Ovary (tissue), 7 donors: ENCODE results near the gene SIKE1.

- PRO-cap, 7 experiments, result no peak in any of the 7 experiments
- RAMPAGE, long total RNA, 2 experiments, result no peak in any of the 2 experiments
These were observed 135.9 kb downstream of the MAGI3 start for GRCh38 chr1:113526082-113526680.

GRCh38 chr1:113683240-113683954 lies 75.9 kb downstream of the PHTF1 start:
- PRO-cap, 7 experiments, result no peak in any of the 7 experiments
- RAMPAGE, long total RNA, 2 experiments, result no peak in any of the 2 experiments

GRCh38 chr1:113794348-113795072 lies 17.8 kb downstream of the RSBN1 start:
- PRO-cap, 7 experiments, result no peak in any of the 7 experiments
- RAMPAGE, long total RNA, 2 experiments, result no peak in any of the 2 experiments

DNA sequence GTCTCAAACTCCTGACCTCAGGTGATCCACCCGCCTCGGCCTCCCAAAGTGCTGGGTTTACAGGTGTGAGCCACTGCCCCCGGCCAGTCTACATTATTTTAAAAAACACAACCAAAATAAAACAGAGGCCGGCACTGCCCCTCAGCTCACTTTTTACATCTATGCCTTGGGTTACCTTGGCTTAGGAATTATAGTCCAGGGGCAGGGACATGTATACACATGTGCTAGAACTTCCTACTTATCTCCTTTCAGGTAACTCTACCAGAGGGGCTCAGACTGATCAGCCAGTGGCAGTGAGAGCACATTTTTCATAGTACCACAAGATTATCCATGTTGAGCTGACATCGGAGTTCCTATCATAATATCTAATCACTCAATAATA lies 17.8 kb downstream of the BCL2L15 start:
- PRO-cap, 7 experiments, result no peak in any of the 7 experiments
- RAMPAGE, long total RNA, 2 experiments, result no peak in any of the 2 experiments

DNA sequence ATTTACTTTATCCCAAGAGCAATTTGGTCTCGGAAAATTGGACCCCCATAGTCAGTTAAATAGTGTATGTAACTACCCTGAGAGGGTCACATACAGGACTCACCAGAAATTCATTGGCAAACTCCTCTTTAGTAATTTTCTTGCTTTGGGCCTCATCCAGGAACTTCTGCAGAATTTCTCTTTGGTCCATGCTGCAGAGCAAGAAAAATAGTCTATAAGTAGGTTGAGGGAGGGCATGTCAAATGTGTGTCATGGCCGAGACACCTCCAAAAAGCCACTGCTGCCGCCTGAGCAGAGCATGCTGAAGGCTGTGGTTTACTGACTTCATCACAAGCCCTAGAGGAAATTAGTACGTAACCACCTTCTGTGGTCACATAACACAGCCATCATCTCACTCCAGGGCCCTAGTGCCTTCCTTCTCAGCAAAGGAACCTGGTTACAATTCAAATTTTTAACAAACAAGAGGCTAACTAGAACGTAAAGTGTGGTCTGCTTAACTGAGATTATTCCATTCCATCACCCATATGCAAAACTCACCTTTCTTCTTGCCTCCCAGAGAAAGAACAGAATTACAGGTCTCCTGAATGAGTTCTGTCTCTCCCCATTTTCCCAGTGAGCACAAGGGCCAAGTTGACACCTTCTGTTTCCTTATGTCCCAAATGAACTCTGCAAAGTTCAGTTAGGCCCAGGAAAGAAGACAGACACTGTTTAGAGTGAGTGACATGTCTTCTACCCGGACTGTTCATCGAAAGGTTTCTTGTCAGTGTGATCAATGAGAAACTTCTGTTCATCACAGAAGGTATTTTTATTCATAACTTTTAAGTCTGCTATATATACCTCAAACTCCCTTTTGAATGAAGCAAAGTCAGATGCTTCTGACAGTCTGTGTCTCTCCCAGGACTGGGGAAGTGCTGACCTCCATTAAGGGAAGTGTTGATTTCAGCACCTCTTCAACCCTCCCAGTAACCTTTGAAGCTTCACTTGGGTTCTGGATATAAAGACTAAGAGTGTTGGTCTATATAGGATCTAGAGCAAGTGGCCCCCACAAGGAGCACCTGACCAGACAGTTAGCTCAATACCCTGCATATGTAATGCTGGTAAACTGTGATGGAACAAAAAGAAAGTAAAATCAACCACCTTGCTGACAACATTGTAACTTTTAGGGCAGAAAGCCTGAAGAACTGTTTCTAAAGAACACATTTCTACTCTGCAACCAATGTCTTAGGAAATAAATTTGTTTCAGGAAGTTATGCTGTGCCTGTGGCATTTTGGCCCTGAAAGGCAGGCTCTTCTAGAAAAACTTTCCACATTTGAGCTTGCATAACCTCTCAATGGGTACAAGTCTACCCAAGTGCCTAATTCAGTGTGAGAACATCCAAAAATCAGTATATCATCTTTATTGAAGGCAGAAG lies 15.4 kb downstream of the BCL2L15 start:
- PRO-cap, 7 experiments, result peak in 5 of 7 experiments; most common minus-strand start position 279 of the sequence (in 5)
- RAMPAGE, long total RNA, 2 experiments, result start-site peak on the minus strand in 1 of 2 experiments, centred at position 262 of the sequence, 11 reads per replicate

DNA sequence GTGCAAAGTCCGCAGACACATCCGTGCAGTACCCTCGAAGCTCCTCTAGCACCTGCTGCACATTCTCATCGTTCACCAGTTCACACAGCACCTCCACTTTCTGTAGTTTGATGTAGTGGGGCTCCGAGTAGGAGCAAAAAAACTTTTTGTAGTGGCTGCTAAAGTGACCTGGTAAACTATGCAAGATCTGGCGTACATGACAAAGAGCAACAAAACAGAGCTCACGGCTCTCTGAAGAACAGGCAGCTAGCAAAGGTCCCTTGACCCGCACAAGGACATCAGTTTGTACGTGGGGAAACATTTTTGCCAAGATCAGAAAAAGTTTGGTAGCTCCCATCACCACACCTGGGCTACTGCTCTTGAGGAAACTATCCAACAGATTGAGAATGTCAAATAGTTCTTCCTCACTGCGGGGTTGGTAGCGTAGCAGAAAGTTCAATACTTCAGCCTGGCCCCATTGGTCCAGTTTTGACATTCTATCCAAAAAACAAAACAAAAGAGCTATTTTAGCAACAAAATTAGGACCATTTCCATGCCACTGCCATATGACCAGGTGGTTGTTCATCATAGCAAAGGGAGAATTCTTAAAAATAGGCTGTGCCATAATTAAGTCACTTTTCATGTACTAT lies 4.6 kb downstream of the AP4B1 start:
- PRO-cap, 7 experiments, result no peak in any of the 7 experiments
- RAMPAGE, long total RNA, 2 experiments, result no peak in any of the 2 experiments

GRCh38 chr1:113930815-113931226 lies 1.7 kb downstream of the HIPK1 start:
- PRO-cap, 7 experiments, result no peak in any of the 7 experiments
- RAMPAGE, long total RNA, 2 experiments, result no peak in any of the 2 experiments

DNA sequence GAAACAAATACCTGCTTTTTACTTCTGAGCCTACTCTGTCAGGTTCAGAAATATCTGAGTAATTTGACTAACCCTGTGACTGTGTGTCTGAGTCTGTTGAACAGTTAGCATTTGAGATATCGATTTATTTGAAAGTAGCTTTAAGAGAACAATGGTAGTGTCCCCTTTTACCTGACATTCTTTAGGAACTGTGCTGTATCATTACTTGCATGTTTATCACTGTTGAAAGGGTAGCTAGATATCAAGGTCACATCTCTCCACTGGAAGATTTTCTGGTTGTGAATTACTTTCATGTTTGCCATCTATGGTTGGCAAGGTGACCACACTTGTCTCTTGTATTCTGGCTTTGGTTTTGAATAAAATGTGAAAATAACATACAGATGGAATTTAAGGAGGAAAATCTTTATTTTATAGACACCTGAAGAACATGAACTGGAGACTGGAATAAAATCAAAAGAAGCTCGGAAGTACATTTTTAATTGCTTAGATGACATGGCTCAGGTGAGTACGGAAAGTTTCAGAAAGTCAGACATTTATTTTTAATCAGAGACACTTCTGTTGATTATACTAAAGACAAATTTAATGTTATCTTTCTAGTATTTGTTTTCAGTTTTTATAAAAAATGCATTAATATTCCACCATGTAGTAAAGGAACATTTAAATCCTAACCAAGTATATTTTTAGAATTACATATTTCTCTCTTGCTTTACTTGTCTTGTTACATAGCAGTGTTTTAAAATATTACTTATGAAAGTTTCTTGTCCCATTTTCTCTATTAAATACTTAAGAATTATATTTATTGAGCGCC lies 23.9 kb upstream of the OLFML3 start:
- PRO-cap, 7 experiments, result no peak in any of the 7 experiments
- RAMPAGE, long total RNA, 2 experiments, result no peak in any of the 2 experiments

- PRO-cap, 7 experiments, result no peak in any of the 7 experiments
- RAMPAGE, long total RNA, 2 experiments, result no peak in any of the 2 experiments
These were observed 9.2 kb upstream of the OLFML3 start for GRCh38 chr1:113969766-113970689.

DNA sequence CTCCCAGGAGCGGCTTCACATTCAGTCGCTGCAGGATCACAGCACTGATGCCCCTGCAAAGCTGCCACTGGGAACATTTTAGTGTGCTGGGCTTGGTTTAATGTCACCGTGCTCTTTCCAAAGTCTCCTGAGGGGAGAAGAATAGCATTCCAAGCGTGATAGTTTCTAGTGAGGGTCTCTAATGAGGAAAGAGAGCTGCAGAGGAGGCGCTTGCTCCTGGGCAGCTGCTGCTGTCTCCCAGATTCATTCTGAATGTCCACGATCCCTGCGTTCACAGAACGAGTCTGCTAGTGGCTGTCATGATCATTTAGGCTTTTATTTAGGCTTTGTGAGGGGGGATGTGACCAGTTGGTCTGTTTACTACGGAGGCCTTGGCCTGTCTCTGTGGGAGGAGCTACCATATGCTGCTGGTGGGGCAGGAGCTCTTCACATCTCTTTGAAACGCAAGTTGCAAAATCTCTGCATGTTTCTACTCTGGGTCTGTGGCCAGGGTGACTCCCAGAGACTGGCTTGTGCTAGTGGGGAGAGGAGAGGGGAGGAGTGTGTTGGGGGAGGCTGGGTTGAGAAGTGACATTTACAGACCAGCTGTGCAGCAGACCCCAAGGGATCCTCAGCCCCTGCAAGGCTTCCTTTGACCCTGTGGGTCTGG lies 23.4 kb downstream of the OLFML3 start:
- PRO-cap, 7 experiments, result no peak in any of the 7 experiments
- RAMPAGE, long total RNA, 2 experiments, result no peak in any of the 2 experiments

- PRO-cap, 7 experiments, result no peak in any of the 7 experiments
- RAMPAGE, long total RNA, 2 experiments, result no peak in any of the 2 experiments
These were observed 46.8 kb downstream of the TRIM33 start for GRCh38 chr1:114464210-114464546.

- PRO-cap, 7 experiments, result no peak in any of the 7 experiments
- RAMPAGE, long total RNA, 2 experiments, result no peak in any of the 2 experiments
These were observed 16.1 kb downstream of the BCAS2 start for GRCh38 chr1:114565222-114565884.

DNA sequence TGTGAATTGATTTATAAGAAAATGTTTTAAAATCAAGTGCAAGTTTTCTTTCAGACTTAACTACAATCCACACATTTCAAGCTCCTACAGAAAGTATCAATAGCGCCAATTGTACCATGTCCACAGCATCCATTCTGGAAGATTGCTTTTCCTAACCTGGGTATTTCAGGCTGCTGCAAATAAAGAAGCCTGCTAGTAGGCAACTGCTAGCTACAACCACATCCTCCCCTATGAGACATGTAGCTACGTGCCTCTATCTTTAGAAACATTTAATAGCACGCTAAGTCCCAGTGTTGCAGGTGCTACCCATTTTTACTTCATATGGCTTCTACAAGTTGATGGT lies 7.3 kb upstream of the AMPD1 start:
- PRO-cap, 7 experiments, result no peak in any of the 7 experiments
- RAMPAGE, long total RNA, 2 experiments, result no peak in any of the 2 experiments

DNA sequence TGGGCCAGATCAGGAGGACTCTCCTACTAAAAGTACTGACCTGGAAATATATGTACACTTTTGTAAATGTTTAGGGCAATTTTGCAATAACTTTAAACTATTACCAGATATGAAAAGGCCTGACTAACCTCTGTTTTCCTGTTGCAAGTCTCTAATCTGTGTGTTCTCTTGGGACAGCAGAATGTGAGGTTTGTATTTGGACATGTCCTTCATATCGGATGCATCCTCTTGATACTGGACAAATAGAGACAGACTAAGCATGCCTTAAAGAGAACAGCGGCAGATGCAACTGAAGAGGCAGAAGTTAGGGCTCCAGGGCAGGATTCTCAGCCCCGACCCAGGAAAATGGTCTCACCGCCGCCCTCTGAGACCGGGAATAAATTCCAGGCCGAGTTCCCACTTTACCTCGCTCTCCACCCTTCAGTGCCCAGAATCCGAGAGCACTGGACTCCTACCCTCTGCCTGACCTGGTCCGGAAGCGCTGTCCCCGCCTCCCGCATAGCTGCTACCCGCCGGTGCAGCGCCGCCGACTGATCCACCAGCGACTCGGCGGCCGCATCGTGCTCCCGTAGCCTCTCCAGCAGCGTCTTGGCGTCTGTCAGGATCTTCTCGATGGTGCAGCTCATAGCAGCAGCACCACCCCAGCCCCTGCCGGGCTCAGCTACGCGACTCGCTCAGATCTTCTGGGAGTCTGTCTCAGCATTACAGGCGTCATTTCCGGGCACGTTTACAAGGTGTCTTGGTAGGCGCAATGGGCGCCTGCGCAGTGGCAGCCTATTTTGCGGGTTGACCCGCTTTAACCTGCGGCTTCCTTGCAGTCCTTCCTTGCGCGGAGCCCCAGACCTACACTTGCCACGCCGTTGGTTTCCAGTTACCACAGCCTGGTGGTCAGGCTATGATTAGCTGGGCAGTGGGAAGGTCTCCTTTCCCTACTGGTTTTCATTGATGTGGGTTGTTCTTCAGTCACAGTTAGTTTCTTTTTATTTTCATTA lies at the start of gene SIKE1:
SIKE1 (minus strand) TSS at position 704 of the 992 bp plus-strand sequence.
- PRO-cap, 7 experiments, result peak in 7 of 7 experiments; most common plus-strand start position 817 of the sequence (in 7); most common minus-strand start position 650 of the sequence (in 6)
- RAMPAGE, long total RNA, 2 experiments, result start-site peak on the minus strand in 2 of 2 experiments, centred at positions 634 to 647 of the sequence, 351 to 484 reads per replicate

DNA sequence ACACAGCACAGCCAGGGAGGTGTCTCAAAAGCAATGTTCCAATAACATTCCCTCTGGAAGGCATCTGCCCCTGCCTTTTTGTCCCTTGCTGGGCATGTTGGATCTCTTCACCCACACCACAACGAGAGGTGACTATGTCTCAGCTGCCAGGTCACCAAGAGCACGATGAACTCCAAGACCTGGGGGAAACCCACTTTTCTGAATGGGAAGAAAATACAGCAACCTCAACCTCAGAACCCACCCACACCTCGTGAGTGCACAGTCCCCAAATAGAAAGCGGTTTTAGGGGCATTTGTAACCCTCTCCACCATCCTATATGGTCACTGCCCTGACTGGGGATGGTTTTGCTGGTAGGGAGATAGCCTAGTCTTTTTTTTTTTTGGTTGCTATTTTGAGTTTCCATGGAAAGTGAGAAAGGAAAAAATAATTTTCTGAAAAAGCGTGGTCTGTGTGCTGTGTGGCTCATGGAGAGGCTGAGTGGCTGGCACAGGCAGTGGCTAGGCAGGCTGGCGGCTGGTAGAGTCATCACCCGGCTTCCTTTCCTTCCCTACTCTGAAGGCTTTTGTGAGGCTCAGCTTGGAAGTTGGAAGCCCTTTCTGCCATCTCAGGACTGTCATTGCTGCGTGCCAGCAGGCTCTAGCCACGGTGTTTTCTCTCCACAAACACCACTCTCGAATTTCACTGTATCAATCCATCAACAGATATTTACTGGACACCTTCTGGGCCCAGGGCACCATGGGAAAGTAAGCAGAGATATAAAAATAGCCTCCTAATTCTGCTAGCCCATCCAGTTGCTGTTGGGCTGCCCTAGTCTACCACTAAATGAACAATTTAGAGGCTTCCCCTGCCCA lies 15.8 kb downstream of the TSPAN2 start:
- PRO-cap, 7 experiments, result no peak in any of the 7 experiments
- RAMPAGE, long total RNA, 2 experiments, result no peak in any of the 2 experiments

GRCh38 chr1:115085457-115085723 lies 3.9 kb downstream of the TSPAN2 start:
- PRO-cap, 7 experiments, result no peak in any of the 7 experiments
- RAMPAGE, long total RNA, 2 experiments, result no peak in any of the 2 experiments

DNA sequence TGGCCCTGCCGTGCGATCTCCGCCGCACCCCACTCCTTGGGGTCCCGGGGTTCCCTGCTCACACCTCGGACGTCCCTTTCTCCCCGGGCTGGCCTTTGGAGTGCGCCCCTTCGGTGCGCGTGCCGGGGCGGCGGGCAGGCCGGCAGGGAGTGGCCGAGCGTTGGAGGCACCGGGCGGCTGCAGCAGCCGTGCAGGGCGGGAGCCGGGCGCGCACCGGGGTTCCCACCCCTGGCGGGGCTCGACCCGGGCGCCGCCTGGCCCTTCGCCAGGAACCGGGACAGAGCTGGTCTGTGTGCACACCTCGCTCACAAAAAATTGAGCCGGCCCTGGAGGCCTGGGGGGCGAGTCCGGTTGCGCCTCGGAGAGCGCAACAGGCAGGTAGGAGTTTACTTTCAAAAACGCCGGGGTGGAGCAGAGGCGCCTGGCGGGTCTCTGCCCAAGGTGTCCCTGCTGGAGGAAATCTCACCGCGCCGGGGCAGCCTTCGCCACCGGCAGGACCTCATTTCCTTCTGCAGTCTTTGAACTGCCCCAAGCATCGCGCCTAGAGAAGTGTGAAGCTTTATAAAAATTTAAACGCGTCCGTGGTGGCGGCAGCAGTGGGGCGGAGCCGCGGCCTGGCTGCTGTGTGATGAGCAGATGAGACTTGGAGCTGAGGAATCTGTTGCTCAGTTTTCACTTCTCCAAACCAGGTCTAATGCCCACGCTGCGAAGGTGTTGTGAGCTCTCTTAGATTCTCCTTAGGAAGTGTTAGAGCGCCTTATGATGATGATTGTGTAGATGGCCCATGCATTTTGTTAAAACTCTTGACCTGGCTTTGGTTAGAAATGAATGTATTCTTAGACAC lies 781 bp downstream of the VANGL1 start:
- PRO-cap, 7 experiments, result peak in 2 of 7 experiments; most common plus-strand start position 389 of the sequence (in 1); most common minus-strand start position 151 of the sequence (in 1)
- RAMPAGE, long total RNA, 2 experiments, result no peak in any of the 2 experiments

GRCh38 chr1:115771259-115772420 lies 3.1 kb upstream of the CASQ2 start:
- PRO-cap, 7 experiments, result peak in 2 of 7 experiments; most common plus-strand start chr1:115772122 (in 1); most common minus-strand start chr1:115772004 (in 2)
- RAMPAGE, long total RNA, 2 experiments, result no peak in any of the 2 experiments

DNA sequence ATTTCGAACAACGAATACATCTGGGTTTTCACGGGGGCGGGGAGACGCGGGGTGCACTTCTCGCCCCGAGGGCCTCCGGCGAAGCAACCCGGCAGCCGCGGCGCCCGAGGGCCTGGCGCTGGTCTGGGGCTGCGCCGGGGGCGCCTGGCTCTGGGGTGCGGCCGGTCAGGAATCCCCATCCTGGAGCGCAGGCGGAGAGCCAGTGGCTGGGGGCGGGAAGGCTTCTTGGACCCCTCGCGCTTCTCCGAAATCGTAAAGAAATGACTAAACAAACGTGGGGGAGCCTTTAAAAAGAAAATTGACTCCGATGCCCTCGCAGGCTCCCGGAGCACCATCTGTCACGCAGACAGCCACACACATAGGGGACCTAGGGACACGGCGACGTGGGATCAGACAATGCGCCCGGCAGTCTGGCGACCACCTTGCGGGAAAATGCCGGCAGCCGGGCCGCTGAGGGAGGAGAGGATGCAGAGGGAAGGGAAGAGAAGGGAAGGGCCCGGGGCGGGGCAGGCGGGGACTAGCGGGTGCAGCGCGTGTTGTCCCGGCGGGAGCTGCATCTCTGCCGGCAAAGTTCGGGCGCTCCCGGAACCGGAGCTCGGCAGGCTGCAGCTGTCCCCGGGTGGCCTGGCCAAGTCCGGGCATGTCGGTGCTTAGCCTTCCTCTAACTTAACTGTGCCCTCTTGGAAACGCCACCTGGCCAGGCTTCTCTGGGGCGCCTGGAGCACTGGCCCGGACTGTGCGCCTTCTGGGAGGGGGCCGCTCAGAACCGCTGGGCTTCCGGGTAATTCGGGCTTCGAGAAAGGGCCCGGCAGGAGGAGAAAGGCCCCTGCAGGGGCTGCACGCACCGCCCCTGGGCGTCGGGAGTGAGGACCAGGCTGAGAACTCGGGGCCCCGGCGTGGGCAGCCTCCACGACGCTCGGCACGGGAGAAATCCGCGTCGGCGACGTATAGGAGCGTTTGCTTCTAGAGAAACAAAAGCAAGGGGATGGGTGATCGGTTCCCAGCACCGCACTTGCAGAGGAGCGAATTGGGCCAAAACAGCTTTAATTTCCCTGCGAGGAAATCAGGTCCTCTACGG lies 1.8 kb downstream of the NHLH2 start:
- PRO-cap, 7 experiments, result no peak in any of the 7 experiments
- RAMPAGE, long total RNA, 2 experiments, result no peak in any of the 2 experiments

GRCh38 chr1:116147682-116148003 lies 36.4 kb downstream of the MAB21L3 start:
- PRO-cap, 7 experiments, result no peak in any of the 7 experiments
- RAMPAGE, long total RNA, 2 experiments, result no peak in any of the 2 experiments